K562 (cell line): ENCODE measurements around a stretch of chr2.

DNA sequence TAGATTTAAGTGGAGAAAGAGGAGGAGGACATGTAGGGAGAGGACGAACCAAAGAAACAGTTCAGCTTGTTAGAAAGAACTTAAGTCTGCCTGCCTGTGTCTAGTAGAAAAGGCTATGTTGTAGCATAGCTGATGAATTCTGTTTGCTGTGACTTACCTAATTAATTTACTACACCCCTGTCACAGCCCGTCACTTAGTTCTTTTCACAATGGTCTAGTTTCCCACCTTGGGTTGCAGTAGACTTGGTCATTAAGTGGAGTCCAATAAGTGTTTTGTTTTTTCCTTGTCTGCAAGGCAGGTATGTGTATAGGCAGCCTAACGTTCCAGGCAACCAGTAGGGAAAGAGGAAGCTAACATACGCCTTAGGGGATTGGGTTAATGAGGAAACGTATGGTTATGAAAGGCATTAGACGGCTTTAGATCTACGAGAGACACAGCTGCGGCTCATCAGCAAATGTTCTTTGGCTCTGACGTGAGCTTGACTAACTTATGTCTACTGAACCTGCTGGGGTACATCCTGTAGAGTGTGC, 180.2 kb downstream of the PRPF40A start:
- RAMPAGE, long total RNA = no peak
- RRBS = no CpG with 5 or more reads among the region's 9 CpGs
PRO-cap:
- standard = no peak
- CoPRO, capped RNA only, 2 experiments = no peak in any of the 2 experiments
- CoPRO, capped and uncapped RNA, 2 experiments = no peak in any of the 2 experiments
- CoPRO, uncapped RNA only, 2 experiments = no peak in any of the 2 experiments
CAGE:
- cytosol, long polyA plus RNA = no peak
- long polyA plus RNA = no peak
- nucleolus, long total RNA = no peak
- nucleus, long polyA plus RNA = no peak

DNA sequence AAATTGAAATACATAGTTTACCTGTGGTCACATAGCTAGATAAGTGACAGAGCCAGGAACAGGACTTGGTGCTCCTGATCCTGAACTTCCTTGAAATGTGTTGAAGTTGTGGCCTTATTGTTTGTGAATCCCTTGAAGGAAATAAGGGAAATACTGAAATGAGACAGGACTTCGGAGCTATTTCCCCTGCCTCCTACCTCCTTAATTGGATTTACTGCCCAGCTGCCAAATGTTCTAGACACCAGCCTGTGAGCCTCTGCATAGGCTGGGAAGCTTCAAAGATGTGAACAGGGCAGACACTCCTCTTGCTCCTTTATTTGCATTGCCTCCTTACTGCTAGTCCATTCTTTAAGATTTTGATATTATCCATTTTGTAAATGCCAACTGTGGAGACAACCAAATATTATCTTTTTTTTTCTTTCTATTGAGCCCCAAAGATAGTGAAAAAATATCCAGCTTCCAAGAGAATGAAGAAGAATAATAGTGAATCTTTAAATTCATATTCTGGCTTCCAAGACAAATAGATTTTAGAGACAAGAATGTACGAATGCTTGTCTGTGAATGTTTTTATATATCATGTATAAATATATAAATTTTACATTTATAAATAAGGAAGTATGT, 135.1 kb downstream of the PRPF40A start:
- RAMPAGE, long total RNA = no peak
- RRBS = no CpG with 5 or more reads among the region's 2 CpGs
PRO-cap:
- standard = no peak
- CoPRO, capped RNA only, 2 experiments = no peak in any of the 2 experiments
- CoPRO, capped and uncapped RNA, 2 experiments = no peak in any of the 2 experiments
- CoPRO, uncapped RNA only, 2 experiments = no peak in any of the 2 experiments
CAGE:
- cytosol, long polyA plus RNA = no peak
- long polyA plus RNA = no peak
- nucleolus, long total RNA = no peak
- nucleus, long polyA plus RNA = no peak

DNA sequence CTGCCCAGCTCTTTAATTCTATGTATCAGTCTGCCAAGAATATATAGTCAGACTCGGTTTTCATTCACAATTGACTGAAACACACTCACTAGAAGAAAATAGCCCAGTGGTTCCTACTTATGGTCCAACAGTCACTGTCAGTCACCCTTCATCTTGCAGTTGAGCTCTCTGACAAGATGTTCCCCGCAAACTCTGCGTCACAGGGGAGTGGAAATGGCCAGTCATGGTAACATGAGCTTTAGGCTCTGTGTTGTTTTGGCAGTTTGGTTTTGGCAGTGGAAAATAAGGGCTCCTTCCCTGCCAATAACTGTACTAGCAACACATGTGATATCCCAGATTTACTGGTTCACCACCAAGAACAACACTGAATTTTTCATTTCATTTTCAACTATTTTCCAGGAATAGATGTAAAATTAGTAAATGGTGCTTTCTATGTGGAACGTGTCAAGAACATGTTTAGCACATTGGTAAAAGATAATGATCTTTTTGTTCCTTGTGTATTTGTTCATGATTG, 122.4 kb downstream of the PRPF40A start:
- RAMPAGE, long total RNA = no peak
- RRBS = no CpG with 5 or more reads among the region's 4 CpGs
PRO-cap:
- standard = no peak
- CoPRO, capped RNA only, 2 experiments = no peak in any of the 2 experiments
- CoPRO, capped and uncapped RNA, 2 experiments = no peak in any of the 2 experiments
- CoPRO, uncapped RNA only, 2 experiments = no peak in any of the 2 experiments
CAGE:
- cytosol, long polyA plus RNA = no peak
- long polyA plus RNA = no peak
- nucleolus, long total RNA = no peak
- nucleus, long polyA plus RNA = no peak

DNA sequence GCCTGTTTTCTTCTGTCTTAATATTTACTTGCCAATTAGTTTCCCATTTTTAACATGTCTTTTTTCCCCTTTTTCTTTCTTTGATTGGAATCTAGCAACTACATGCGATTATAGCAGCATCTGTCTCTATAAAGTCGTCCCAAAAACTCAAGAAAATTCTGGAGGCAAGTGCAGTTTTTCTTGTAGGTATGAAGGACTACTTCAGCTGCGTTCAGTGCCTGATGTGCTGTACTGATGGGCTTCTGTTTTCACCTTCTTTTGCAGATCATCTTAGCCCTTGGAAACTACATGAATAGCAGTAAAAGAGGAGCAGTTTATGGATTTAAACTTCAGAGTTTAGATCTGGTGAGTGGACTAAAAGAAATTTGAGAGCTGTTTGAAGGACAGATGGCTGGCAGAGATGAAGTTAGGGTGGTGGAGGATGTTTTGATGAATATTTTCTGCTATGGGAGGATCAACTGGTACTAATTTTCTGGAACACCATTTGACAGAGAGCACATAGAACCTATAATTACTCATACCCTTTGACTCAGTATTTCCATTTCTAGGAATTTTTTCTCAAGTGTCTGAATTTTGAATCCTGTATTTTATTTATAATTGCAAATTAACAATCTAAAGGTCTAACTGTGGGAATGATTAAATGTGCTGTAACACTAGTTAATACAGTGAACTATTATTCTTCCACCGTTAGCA, 87.6 kb downstream of the PRPF40A start:
- RAMPAGE, long total RNA = no peak
- RRBS = no CpG with 5 or more reads among the region's 4 CpGs
PRO-cap:
- standard = no peak
- CoPRO, capped RNA only, 2 experiments = no peak in any of the 2 experiments
- CoPRO, capped and uncapped RNA, 2 experiments = no peak in any of the 2 experiments
- CoPRO, uncapped RNA only, 2 experiments = no peak in any of the 2 experiments
CAGE:
- cytosol, long polyA plus RNA = no peak
- long polyA plus RNA = no peak
- nucleolus, long total RNA = no peak
- nucleus, long polyA plus RNA = no peak

- RAMPAGE, long total RNA = no peak
- RRBS = no CpG with 5 or more reads among the region's 2 CpGs
PRO-cap:
- standard = no peak
- CoPRO, capped RNA only, 2 experiments = no peak in any of the 2 experiments
- CoPRO, capped and uncapped RNA, 2 experiments = no peak in any of the 2 experiments
- CoPRO, uncapped RNA only, 2 experiments = no peak in any of the 2 experiments
CAGE:
- cytosol, long polyA plus RNA = no peak
- long polyA plus RNA = no peak
- nucleolus, long total RNA = no peak
- nucleus, long polyA plus RNA = no peak
Measured at GRCh38 chr2:152639854-152640180, 77.4 kb downstream of the PRPF40A start.

DNA sequence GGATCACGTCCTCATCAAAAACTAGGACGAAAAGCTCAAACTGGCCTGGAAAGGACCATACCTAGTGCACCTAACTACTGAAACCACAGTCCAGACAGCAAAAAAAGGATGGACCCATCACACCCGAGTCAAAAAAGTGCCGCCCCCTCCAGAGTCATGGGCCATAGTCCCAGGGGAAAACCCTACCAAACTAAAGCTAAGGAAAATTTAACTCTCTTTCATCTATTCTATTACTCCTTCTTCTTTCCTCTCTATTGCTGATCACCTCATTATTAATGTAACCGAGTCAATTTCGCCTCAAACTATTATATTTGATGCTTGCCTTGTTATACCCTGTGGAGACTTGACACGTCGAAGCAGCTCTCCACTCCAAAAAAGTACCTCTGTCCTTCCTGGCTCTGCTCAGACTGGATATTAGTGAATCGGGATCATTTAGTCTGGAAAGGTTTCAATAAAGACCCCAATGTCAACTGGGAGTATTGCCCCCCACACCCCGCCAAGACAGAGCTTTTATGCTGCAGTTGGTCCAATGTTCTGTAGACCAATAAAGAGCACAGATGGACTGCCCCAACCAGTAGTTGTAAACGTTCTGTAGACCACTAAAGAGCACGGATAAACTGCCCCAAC, 9.9 kb downstream of the PRPF40A start:
- RAMPAGE, long total RNA = no peak
- RRBS = no CpG with 5 or more reads among the region's 12 CpGs
PRO-cap:
- standard = no peak
- CoPRO, capped RNA only, 2 experiments = no peak in any of the 2 experiments
- CoPRO, capped and uncapped RNA, 2 experiments = no peak in any of the 2 experiments
- CoPRO, uncapped RNA only, 2 experiments = peak in 1 of 2 experiments; most common minus-strand start position 413 of the sequence (in 1)
CAGE:
- cytosol, long polyA plus RNA = no peak
- long polyA plus RNA = no peak
- nucleolus, long total RNA = no peak
- nucleus, long polyA plus RNA = no peak

DNA sequence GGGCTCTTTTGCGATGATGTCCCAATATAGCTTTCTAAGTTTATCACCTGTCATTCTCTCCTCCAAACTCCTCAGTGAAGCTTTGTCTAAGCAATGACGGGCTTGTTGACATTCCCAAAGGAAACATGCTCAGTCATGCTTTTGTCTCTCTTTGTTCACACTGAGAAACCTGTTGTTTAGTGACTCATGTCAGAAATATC, 341.2 kb downstream of the ARL6IP6 start:
- RAMPAGE, long total RNA = no peak
- RRBS = no CpG with 5 or more reads among the region's 2 CpGs
PRO-cap:
- standard = no peak
- CoPRO, capped RNA only, 2 experiments = no peak in any of the 2 experiments
- CoPRO, capped and uncapped RNA, 2 experiments = no peak in any of the 2 experiments
- CoPRO, uncapped RNA only, 2 experiments = no peak in any of the 2 experiments
CAGE:
- cytosol, long polyA plus RNA = no peak
- long polyA plus RNA = no peak
- nucleolus, long total RNA = no peak
- nucleus, long polyA plus RNA = no peak

DNA sequence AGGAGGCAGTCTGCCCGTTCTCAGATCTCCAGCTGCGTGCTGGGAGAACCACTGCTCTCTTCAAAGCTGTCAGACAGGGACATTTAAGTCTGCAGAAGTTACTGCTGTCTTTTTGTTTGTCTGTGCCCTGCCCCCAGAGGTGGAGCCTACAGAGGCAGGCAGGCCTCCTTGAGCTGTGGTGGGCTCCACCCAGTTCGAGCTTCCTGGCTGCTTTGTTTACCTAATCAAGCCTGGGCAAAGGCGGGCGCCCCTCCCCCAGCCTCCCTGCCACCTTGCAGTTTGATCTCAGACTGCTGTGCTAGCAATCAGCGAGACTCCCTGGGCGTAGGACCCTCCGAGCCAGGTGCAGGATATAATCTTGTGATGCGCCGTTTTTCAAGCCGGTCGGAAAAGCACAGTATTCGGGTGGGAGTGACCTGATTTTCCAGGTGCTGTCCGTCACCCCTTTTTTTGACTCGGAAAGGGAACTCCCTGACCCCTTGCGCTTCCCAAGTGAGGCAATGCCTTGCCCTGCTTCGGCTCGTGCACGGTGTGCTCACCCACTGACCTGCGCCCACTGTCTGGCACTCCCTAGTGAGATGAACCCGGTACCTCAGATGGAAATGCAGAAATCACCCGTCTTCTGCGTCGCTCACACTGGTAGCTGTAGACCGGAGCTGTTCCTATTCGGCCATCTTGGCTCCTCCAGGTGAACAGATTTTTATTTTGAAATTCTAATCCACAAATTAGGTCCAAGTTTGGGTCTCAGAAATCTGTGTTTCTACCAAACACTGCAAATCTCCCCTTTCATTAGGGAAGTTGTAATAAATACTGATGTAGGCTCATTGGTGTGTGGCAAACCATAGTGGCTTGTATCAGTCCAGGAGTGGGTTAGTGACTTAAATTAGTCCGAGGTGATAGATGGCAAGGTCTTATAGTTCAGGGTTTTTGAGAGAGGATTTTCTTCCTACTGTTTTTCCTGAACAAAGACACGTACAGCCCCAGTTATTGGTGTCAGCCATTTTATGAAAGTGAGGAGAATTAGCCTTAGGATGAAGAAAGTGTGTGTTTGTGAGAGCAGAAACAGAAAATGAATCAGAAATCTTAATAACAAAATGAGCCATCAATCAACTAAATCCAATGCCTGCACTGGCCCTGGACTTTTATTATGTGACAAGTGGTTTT, 74.9 kb downstream of the RPRM start:
- RAMPAGE, long total RNA = no peak
- RRBS = no CpG with 5 or more reads among the region's 28 CpGs
PRO-cap:
- standard = no peak
- CoPRO, capped RNA only, 2 experiments = no peak in any of the 2 experiments
- CoPRO, capped and uncapped RNA, 2 experiments = no peak in any of the 2 experiments
- CoPRO, uncapped RNA only, 2 experiments = no peak in any of the 2 experiments
CAGE:
- cytosol, long polyA plus RNA = no peak
- long polyA plus RNA = no peak
- nucleolus, long total RNA = no peak
- nucleus, long polyA plus RNA = no peak

- RAMPAGE, long total RNA = no peak
- RRBS = no CpG with 5 or more reads among the region's 1 CpG
PRO-cap:
- standard = no peak
- CoPRO, capped RNA only, 2 experiments = no peak in any of the 2 experiments
- CoPRO, capped and uncapped RNA, 2 experiments = no peak in any of the 2 experiments
- CoPRO, uncapped RNA only, 2 experiments = no peak in any of the 2 experiments
CAGE:
- cytosol, long polyA plus RNA = no peak
- long polyA plus RNA = no peak
- nucleolus, long total RNA = no peak
- nucleus, long polyA plus RNA = no peak
Measured at GRCh38 chr2:154791387-154791958, 93.0 kb downstream of the KCNJ3 start.

DNA sequence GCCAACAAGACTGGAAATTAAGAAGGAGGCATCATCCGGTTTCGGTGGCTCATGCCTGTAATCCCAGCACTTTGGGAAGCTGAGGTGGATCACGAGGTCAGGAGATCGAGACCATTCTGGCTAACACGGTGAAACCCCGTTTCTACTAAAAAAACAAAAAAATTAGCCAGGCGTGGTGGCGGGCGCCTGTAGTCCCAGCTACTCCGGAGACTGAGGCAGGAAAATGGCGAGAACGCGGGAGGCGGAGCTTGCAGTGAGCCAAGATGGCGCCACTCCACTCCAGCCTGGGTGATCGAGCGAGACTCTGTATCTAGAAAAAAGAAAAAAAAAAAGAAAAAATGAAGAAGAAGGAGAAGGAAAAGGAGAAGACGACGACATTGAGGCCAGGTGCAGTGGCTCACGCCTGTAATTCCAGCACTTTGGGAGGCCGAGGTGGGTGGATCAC, 532.6 kb downstream of the KCNJ3 start:
- RAMPAGE, long total RNA = no peak
- RRBS = no CpG with 5 or more reads among the region's 21 CpGs
PRO-cap:
- standard = bidirectional peak, plus-strand start at position 229 of the sequence, minus-strand start at position 224 of the sequence
- CoPRO, capped RNA only, 2 experiments = peak in 2 of 2 experiments; most common plus-strand start position 251 of the sequence (in 2); most common minus-strand start position 225 of the sequence (in 2)
- CoPRO, capped and uncapped RNA, 2 experiments = peak in 2 of 2 experiments; most common plus-strand start position 251 of the sequence (in 2); most common minus-strand start position 225 of the sequence (in 2)
- CoPRO, uncapped RNA only, 2 experiments = peak in 1 of 2 experiments; most common plus-strand start position 251 of the sequence (in 1)
CAGE:
- cytosol, long polyA plus RNA = no peak
- long polyA plus RNA = no peak
- nucleolus, long total RNA = no peak
- nucleus, long polyA plus RNA = no peak

- RAMPAGE, long total RNA = no peak
- RRBS = no CpG with 5 or more reads among the region's 3 CpGs
PRO-cap:
- standard = no peak
- CoPRO, capped RNA only, 2 experiments = no peak in any of the 2 experiments
- CoPRO, capped and uncapped RNA, 2 experiments = no peak in any of the 2 experiments
- CoPRO, uncapped RNA only, 2 experiments = no peak in any of the 2 experiments
CAGE:
- cytosol, long polyA plus RNA = no peak
- long polyA plus RNA = no peak
- nucleolus, long total RNA = no peak
- nucleus, long polyA plus RNA = no peak
Measured at GRCh38 chr2:155989442-155989797, 343.1 kb downstream of the NR4A2 start.

DNA sequence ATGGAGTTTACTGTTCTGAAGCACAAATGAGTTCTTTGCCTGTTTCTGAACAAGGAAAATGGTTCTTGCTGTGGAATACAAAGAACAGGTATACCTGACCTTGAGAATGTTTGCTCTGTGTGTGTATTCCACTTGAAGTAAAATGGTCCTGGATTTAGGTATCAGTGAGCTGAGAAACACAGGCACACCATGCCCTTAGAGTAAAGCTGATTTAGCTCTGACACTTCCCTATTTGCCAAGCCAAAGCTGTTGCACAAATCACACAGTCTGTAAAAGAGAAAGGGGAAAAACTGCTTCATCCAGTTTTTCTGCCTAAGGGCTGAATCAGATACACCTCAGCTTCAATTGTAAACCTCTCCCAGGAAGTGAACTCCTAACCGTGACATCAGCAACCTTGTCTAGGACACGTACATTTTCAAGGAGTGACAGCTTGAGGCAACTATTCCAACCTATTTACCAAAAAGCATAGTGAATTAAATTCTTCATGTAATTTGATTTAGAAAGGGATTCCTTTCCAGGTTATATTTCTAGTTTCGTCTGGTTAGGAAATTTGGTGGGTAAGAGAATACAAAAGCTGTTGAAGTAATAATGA, 150.4 kb downstream of the NR4A2 start:
- RAMPAGE, long total RNA = no peak
- RRBS = no CpG with 5 or more reads among the region's 3 CpGs
PRO-cap:
- standard = no peak
- CoPRO, capped RNA only, 2 experiments = no peak in any of the 2 experiments
- CoPRO, capped and uncapped RNA, 2 experiments = no peak in any of the 2 experiments
- CoPRO, uncapped RNA only, 2 experiments = no peak in any of the 2 experiments
CAGE:
- cytosol, long polyA plus RNA = no peak
- long polyA plus RNA = no peak
- nucleolus, long total RNA = no peak
- nucleus, long polyA plus RNA = no peak

- RAMPAGE, long total RNA = no peak
- RRBS = no CpG with 5 or more reads among the region's 55 CpGs
PRO-cap:
- standard = bidirectional peak, plus-strand start at chr2:156319961, minus-strand start at chr2:156319837; bidirectional peak, plus-strand start at chr2:156320284, minus-strand start at chr2:156320211
- CoPRO, capped RNA only, 2 experiments = peak in 2 of 2 experiments; most common plus-strand start chr2:156319961 (in 2); most common minus-strand start chr2:156319837 (in 1)
- CoPRO, capped and uncapped RNA, 2 experiments = peak in 1 of 2 experiments; most common plus-strand start chr2:156320242 (in 1); most common minus-strand start chr2:156320211 (in 1)
- CoPRO, uncapped RNA only, 2 experiments = no peak in any of the 2 experiments
CAGE:
- cytosol, long polyA plus RNA = no peak
- long polyA plus RNA = no peak
- nucleolus, long total RNA = no peak
- nucleus, long polyA plus RNA = no peak
Measured at GRCh38 chr2:156319662-156320463, 12.7 kb downstream of the NR4A2 start.

DNA sequence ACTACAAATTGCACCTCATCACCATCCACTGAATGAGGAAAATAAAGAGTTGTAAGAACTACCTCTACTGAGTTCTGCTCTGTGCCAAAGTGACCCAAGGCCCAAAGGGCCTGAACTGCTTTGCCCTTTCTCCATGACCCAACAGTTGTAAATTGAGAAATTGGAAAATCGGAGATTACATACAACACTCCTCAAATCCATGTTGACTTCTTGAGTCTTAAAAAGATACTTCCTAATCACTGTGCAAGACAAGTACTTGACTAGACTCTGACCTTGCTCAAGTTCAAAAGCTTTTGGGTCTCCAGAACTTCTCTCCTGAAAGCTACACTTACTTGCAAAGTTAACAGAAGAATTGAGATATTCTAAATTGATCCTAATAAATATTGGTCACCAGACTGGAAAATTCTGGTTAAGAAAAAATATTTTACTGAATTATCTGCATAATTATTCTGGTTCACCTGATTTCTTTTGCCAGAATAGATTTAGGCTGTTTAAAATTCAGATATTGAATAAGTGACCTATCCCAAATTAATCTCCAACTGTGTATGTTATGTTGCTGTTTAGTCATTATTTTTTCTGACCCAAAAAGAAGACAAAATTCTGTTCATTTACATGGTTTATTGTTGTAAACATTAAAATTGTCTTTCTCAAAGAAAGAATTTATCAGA, 8.6 kb downstream of the NR4A2 start:
- RAMPAGE, long total RNA = no peak
- RRBS = no CpG with 5 or more reads among the region's 1 CpG
PRO-cap:
- standard = no peak
- CoPRO, capped RNA only, 2 experiments = no peak in any of the 2 experiments
- CoPRO, capped and uncapped RNA, 2 experiments = no peak in any of the 2 experiments
- CoPRO, uncapped RNA only, 2 experiments = no peak in any of the 2 experiments
CAGE:
- cytosol, long polyA plus RNA = no peak
- long polyA plus RNA = no peak
- nucleolus, long total RNA = no peak
- nucleus, long polyA plus RNA = no peak

- RAMPAGE, long total RNA = no peak
- RRBS = 95% methylated on average over 14 of the region's 41 CpGs
PRO-cap:
- standard = no peak
- CoPRO, capped RNA only, 2 experiments = no peak in any of the 2 experiments
- CoPRO, capped and uncapped RNA, 2 experiments = no peak in any of the 2 experiments
- CoPRO, uncapped RNA only, 2 experiments = no peak in any of the 2 experiments
CAGE:
- cytosol, long polyA plus RNA = no peak
- long polyA plus RNA = no peak
- nucleolus, long total RNA = no peak
- nucleus, long polyA plus RNA = no peak
Measured at GRCh38 chr2:156328635-156329494, 3.7 kb downstream of the NR4A2 start.

GRCh38 chr2:156334709-156334961, 2.1 kb upstream of the NR4A2 start:
- RAMPAGE, long total RNA = start-site peak on the minus strand at chr2:156334668-156334781, 6 and 8 reads in 2 replicates
- RRBS = 2% methylated on average over 10 of the region's 19 CpGs
PRO-cap:
- standard = bidirectional peak, plus-strand start at chr2:156334815, minus-strand start at chr2:156334675
- CoPRO, capped RNA only, 2 experiments = peak in 2 of 2 experiments; most common plus-strand start chr2:156334815 (in 2)
- CoPRO, capped and uncapped RNA, 2 experiments = peak in 2 of 2 experiments; most common plus-strand start chr2:156334803 (in 1)
- CoPRO, uncapped RNA only, 2 experiments = peak in 2 of 2 experiments; most common plus-strand start chr2:156334827 (in 1)
CAGE:
- cytosol, long polyA plus RNA = no peak
- long polyA plus RNA = no peak
- nucleolus, long total RNA = no peak
- nucleus, long polyA plus RNA = no peak

- RAMPAGE, long total RNA = no peak
- RRBS = no CpG with 5 or more reads among the region's 9 CpGs
PRO-cap:
- standard = unidirectional peak, minus-strand start at chr2:156401221
- CoPRO, capped RNA only, 2 experiments = peak in 2 of 2 experiments; most common minus-strand start chr2:156401221 (in 2)
- CoPRO, capped and uncapped RNA, 2 experiments = peak in 2 of 2 experiments; most common minus-strand start chr2:156401221 (in 2)
- CoPRO, uncapped RNA only, 2 experiments = peak in 2 of 2 experiments; most common plus-strand start chr2:156401062 (in 1); most common minus-strand start chr2:156401221 (in 2)
CAGE:
- cytosol, long polyA plus RNA = no peak
- long polyA plus RNA = no peak
- nucleolus, long total RNA = no peak
- nucleus, long polyA plus RNA = no peak
Measured at GRCh38 chr2:156400947-156401333, 35.2 kb upstream of the GPD2 start.

DNA sequence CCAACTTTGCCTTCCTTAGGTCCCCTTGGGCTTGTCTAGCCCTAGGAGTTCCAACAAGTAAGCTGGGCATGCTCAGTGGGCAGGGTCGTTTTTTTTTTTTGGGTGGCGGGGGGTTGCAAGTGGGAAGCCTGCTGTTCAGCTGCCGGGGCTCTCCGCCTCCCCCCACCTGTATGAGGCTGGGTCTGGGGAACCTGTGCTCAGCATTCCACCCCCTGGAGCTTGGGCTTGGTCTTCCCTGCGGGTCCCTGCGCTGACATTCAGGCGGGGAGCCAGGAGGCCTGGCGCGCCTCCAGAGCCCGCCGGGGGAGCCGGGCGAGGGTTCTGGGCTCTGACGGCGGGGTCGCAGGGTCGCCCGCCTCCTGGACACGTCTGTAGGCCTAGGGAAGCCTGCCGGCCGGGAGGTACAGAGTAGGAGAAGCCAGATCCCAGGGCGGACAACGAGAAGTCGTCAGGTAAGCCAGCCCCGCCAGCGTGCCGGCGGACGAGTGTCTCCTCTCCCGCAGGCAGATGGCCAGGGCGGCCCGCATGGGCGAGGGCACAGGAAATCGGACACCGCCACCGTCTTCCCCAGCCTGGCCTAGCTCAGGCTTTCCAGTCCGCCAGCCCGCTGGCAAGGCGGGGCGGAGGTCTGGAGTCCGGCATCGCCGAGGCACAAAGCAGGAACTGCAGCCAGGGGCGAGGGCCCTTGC, 682 bp upstream of the GPD2 start:
- RAMPAGE, long total RNA = no peak
- RRBS = 80% methylated on average over 15 of the region's 44 CpGs
PRO-cap:
- standard = no peak
- CoPRO, capped RNA only, 2 experiments = no peak in any of the 2 experiments
- CoPRO, capped and uncapped RNA, 2 experiments = no peak in any of the 2 experiments
- CoPRO, uncapped RNA only, 2 experiments = no peak in any of the 2 experiments
CAGE:
- cytosol, long polyA plus RNA = no peak
- long polyA plus RNA = no peak
- nucleolus, long total RNA = no peak
- nucleus, long polyA plus RNA = no peak

- RAMPAGE, long total RNA = no peak
- RRBS = no CpG with 5 or more reads among the region's 6 CpGs
PRO-cap:
- standard = bidirectional peak, plus-strand start at chr2:156436843, minus-strand start at chr2:156436814; bidirectional peak, plus-strand start at chr2:156436883, minus-strand start at chr2:156436923
- CoPRO, capped RNA only, 2 experiments = peak in 1 of 2 experiments; most common plus-strand start chr2:156436924 (in 1); most common minus-strand start chr2:156436923 (in 1)
- CoPRO, capped and uncapped RNA, 2 experiments = no peak in any of the 2 experiments
- CoPRO, uncapped RNA only, 2 experiments = no peak in any of the 2 experiments
CAGE:
- cytosol, long polyA plus RNA = no peak
- long polyA plus RNA = no peak
- nucleolus, long total RNA = no peak
- nucleus, long polyA plus RNA = no peak
Measured at GRCh38 chr2:156436736-156437244, 611 bp downstream of the GPD2 start.